Bronchus (tissue), 1 donor: Measurements from ENCODE around the genes BPIFB3, CBFA2T2 and RALY.

DNA sequence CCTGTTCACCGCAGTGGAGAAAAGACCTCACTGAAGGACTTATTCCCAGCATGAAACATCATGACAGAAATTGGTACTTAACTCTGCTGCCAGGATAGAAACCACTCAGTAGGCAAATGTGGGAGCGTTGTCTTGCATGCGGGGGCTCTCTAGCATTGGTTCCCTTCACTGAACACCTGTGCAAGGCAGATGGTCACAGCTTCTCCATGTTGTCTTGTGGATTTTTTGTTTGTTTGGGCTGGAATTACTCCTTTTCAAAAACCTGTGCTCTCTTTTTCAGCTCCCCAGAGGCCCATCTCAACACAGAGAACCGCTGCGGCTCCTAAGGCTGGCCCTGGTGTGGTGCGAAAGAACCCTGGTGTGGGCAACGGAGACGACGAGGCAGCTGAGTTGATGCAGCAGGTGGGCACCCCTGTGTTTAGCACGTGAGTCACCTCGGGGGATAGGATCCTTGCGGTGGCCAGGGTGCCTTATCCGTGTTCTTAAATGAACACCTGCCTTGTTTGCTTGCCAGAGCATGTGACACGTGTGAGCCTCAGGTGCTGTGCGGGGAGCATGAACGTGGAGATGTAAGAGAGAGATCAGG is 19.2 kb upstream of the EFCAB8 start:
- PRO-cap: no peak

- PRO-cap: no peak
These were observed 9.3 kb upstream of the EFCAB8 start for GRCh38 chr20:32849234-32849966.

DNA sequence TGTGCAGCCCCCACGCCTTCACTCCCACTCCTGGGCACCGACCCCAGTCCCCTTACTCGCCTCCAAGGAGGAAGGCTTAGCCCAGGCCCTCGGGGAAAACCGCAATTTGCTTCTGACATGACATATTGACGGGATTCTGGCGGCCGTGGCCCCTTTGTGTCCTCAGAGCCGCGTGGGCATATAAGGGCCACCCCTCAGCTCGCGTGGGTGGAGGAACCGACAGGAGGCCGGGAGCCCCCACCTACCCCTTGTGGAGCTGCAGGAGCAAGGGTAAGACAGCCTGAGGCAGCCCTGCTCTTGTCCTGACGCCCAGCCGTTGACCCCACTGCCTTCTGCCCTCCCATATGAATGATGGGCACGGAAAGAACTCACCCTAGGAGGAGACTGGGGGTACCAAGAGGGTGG is at the start of gene BPIFB3:
TSS of gene BPIFB3 (plus strand) at position 208 of the 405 bp plus-strand sequence.
- PRO-cap: no peak

GRCh38 chr20:33105996-33106517 is 26.6 kb downstream of the BPIFB4 start:
- PRO-cap: bidirectional peak, plus-strand start at chr20:33106404, minus-strand start at chr20:33106266

DNA sequence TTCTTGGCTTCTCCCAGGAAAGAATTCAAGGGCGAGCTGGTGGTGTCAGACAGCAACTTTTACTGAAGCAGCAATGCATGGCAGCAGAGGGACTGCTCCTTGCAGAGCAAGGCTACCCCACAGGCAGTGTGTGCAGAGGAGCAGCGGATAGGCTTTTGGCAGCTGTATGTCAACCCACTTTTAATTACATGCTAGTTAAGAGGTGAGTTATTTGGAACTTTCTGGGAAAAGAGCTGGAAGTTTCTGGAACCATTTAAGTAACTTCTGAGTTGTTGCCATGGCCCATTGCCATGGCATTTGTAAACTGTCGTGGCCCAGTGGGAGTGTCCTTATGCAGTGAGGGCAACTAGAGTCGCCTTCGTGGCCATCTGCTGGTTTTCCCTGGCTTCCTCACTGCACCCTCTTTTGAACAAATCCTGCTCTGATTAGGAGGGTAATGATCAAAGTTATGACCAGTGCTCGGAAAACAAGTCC is 34.0 kb downstream of the BPIFB4 start:
- PRO-cap: bidirectional peak, plus-strand start at position 374 of the sequence, minus-strand start at position 168 of the sequence

DNA sequence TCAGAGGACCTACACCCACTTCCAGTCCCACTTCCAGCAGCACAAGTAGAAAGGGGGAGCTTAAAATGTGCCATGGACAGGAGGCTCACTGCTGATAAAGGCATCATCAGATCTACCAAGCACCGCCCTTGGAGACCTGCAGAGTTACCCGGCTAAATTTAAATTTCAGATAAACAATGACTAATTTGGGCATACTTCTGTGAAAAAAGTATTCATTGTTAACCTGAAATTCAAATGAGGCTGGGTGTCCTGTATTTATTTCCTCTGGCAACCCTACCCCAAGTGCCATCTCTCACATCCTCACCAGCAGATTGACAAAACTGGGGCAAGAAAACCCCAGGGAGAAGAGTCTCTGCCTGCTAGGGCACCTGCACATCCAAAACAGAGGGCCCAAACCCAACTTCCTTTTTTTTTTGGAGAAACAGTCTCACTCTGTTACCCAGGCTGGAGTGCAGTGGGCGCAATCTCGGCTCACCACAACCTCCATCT is 7.8 kb upstream of the CDK5RAP1 start:
- PRO-cap: no peak

DNA sequence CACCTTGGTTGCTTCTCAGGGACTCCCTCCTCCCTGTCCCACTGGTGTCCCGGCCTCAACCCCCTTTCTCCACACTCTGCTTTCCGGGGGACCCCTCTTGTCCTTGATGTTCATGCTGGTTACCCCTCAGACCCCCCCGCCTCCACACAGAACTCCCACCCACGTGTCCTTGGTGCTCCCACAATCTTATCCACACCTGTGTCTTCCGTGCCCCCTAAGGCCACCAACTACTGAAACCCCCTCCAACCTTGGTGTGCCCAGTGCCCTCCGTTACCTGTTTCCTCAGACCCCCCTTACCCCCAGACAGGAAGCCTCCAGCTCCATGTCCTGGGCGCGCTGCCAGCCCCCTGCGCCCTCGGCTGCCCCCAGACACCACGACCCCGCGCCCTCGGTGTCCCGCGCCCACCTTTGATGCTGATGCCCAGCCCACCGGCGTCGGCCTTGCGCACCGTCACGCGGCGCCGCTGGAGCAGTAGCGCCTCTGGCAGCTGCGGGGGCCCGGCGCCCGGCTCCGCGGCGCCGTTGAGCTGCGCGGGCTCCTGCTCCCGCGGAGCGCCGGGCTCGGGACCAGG is 572 bp downstream of the SNTA1 start:
- PRO-cap: no peak

GRCh38 chr20:33490019-33491171 is at the start of gene CBFA2T2:
Gene CBFA2T2 (plus strand): TSS chr20:33490096.
- PRO-cap: bidirectional peak, plus-strand start at chr20:33490087, minus-strand start at chr20:33489834; unidirectional peak, plus-strand start at chr20:33490375; bidirectional peak, plus-strand start at chr20:33490497, minus-strand start at chr20:33490408

DNA sequence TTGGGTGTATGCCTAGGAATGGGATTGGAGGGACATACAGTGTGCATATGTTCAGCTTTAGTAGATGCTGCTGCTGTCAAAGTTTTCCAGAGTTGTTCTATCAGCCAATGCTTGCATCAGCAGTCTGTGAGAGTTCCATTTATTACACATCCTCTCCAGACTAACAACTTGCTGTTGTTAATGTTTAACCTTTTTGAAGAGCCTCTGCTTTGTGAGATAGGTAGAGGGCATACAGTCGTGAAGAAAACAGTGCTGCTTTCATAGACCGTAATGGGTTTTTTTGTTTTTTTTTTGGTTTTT is 23.1 kb downstream of the CBFA2T2 start:
- PRO-cap: no peak

GRCh38 chr20:33556136-33556684 is 66.3 kb downstream of the CBFA2T2 start:
- PRO-cap: no peak

GRCh38 chr20:33610890-33611910 is 50.9 kb upstream of the C20orf144 start:
- PRO-cap: no peak

GRCh38 chr20:33648985-33649726 is 13.0 kb upstream of the C20orf144 start:
- PRO-cap: no peak

DNA sequence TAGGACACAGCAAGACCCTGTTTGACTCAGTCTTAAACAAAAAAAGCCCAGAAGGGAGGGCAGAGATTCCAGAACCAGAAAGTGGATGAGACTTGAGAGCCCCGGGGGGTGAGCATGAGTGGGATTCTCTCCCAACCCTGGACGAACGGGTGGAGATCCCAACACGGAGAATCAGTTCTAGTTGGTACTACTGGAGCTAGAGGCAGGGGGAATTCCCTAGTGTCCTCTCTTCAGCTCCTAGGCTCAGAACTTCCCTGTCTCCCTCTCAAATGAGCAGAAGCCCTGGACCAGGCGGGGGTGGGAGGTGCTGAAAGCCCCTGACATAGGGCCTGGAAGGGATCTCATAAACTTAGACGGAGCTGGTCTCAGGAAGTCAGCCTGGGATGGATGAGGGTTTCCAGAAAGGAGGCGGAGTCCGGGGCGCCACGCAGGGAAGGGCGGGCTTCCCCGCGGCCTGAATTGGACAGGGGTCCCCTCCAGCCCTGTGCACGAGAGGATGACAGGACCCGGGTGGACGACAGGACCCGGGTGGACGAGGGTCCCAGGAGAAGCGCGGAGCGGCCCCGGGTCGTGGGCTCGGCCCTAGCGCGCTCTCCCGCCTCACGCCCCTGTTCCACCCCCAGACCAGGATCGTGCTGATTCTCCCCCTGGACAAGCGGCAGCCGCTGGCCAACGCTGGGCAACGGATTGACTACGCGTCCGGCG is 934 bp downstream of the C20orf144 start:
- PRO-cap: unidirectional peak, plus-strand start at position 434 of the sequence

- PRO-cap: no peak
These were observed 3.5 kb downstream of the NECAB3 start for GRCh38 chr20:33670559-33671326.

- PRO-cap: no peak
These were observed 1.6 kb downstream of the PXMP4 start for GRCh38 chr20:33718547-33718802.

GRCh38 chr20:33853372-33854047 is 42.4 kb downstream of the CHMP4B start:
- PRO-cap: no peak

DNA sequence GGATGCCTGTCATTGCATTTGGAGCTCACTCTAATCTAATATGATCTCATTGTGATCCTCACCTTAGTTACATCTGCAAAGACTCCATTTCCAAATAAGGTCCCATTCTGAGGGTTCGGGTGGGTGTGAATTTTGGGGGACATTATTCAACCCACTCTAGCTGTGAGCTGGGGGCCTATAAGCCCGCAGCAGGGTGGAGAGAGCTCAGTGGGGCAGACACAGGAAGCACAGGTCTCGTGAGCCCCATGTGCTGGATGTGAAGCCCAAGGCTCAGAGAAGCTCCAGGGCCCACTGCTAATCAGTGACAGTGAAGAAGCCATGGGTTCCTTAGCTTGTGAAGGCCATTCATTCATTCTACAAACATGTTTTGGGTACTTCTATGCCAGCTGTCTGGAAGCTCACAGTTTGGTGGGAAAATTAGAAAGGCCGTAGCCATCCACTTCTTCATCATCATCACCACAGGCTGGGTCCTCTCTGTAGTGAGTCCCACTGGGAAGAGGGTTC is 47.5 kb downstream of the CHMP4B start:
- PRO-cap: no peak

DNA sequence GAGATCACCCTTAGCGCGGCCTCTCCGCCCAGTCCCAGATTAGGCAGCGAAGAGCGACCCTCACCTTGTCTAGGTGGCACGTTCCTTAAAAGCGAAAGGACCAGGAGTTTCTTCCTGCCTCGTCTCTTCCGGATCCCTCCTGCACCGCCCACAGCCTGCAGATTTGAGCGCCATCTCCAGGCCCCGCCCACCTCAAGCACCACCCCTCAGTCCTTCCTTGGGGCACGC is 801 bp upstream of the RALY start:
- PRO-cap: bidirectional peak, plus-strand start outside the sequence, minus-strand start at position 138 of the sequence

GRCh38 chr20:33993224-33994259 is at the start of gene RALY:
Gene RALY (plus strand): TSS chr20:33993911.
- PRO-cap: bidirectional peak, plus-strand start at chr20:33993914, minus-strand start at chr20:33993133; bidirectional peak, plus-strand start at chr20:33994120, minus-strand start at chr20:33994133

DNA sequence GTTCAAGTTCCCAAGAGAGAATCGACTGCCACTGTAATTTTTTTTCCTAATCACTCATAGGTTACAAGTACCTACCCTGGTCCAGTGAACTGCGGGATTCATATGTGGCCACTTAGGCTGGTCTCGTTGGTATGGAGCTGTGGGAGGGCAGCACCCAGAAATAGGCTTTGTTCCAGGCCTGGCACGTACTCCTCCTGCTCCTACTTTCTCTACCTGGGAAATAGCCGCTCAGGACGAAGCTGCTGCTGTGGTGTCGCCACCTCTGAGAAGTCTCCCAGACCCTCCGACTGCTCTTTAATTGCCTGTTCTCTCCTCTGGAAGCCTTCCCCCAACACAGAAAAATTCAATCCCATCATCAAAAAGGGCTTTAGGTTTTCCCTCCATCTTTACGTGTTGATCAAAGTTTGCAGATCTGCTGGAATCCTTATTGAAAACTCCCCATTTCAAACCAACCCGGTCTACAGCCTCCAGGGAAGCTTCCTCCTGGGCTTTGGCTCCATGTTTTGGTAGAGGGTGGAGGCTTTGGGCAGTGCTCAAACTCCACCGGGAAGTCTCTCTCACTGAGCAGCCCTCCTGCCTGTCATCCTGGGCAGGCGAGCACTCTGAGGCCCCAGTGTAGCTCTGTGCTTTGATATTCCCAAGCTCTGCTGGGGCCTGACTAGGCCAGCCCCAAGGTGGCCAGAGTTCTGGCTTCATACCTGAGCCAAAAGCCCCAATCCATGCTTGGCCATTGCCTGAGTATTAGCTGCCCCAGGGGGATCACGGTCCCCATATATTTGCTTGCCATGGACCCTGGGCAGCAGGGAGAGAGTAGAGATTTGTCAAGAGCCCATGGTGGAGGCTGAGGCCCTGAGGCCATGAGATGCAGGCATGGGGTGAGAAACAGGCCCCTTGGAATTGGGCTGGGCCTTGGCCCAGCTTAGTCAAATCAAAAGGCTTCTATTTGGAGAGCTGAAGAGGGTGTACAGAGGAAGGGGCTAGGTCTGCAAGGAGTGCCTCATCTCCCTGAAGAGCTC is 30.6 kb downstream of the EIF2S2 start:
- PRO-cap: no peak